H4 (cell line): ENCODE data around the genes RAB9B, H2BW1, PWWP3B and TSC22D3.

GRCh38 chrX:103828315-103829005, 3.6 kb downstream of the RAB9B start:
- RAMPAGE, long total RNA, result no peak

DNA sequence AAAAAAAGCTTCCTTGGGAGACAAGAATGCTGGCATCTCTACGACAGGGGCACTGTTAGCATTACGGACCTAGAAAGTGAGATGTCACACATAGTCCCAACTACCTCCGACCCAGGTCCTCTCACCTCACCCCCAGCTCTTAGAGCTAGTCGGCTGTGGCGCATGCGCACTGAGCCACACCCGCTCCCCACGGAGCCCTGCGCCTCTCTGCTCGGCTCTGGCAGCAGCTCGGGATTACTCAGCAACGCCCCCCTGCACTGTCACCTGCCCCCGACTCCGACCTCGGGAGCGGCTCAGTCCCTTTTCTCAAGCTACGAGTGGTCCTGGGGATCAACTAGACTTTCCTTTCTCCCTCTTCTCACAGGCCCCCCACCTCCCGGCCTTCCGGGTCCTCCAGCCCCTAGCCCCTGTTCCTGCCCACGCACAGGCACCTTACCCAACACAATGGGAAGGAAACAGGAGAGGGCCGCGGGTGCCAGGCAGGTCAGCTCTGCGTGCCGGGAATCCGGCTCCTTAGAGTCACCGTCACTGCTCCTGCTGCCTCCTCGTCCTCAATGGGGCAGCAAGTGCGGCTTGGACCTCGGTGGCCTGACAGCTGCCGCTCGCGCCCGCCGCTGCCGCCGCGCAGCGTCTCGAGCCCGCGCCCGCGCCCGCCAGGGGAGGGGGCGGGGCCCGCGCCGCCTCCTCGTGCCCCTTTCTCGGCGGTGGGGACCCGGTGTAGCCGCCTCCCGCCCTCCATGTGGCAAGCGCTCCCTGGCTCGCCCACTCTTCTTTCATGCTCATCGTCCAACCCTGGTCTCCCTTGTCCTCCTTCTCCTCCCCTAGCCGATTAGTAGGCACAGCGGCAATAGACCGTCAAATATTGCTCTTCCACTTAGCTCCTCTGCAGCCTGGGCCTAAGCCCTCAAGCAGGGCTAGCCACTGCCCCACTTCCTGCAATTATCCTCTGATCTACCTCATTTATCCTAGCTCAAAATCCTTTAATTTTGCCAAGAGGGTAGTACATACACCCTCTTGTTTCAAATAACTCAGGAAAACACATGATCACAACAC, at the start of gene RAB9B:
TSS of gene RAB9B (minus strand) at position 634 of the 1,053 bp plus-strand sequence.
- RAMPAGE, long total RNA, result no peak

DNA sequence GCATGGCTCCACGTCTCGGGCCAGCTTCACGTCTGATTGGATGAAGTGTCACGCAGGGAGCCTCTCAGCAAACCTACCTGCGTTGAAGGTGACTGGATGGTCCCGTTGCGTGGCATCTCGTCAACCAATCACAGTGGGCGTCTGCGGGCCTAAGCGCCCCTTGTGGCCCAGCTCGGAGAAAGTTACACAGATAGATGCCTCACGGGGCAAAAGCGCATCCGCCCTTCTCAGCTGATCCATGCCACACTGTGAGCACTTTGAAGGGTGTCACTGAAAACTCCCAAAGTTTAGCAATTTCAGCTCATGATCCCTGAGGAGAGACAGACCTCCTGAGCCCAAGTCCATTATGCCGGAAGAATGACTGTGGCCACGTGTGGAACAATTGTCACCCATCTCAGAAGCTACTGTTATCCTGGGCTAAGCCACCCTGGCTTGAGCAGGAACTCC, at the start of gene H2BW1:
TSS of gene H2BW1 (minus strand) at position 52 of the 447 bp plus-strand sequence.
- RAMPAGE, long total RNA, result no peak

- RAMPAGE, long total RNA, result no peak
These were observed 1.9 kb upstream of the ZCCHC18 start for GRCh38 chrX:104110197-104111023.

GRCh38 chrX:104662509-104663044, 96.6 kb downstream of the IL1RAPL2 start:
- RAMPAGE, long total RNA, result no peak

DNA sequence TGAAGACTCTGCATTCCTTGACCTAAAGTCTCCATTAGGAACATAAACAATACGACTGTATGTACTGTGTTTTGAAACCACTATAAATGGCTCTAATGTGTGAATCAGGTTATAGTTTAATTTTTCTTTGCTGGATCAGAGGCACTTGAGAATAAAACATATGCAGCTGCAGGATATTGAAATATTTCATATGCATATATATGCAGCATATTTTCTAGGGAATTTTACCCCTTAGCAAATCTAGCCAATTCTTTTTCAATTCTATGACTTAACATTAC, 187.6 kb downstream of the IL1RAPL2 start:
- RAMPAGE, long total RNA, result no peak

DNA sequence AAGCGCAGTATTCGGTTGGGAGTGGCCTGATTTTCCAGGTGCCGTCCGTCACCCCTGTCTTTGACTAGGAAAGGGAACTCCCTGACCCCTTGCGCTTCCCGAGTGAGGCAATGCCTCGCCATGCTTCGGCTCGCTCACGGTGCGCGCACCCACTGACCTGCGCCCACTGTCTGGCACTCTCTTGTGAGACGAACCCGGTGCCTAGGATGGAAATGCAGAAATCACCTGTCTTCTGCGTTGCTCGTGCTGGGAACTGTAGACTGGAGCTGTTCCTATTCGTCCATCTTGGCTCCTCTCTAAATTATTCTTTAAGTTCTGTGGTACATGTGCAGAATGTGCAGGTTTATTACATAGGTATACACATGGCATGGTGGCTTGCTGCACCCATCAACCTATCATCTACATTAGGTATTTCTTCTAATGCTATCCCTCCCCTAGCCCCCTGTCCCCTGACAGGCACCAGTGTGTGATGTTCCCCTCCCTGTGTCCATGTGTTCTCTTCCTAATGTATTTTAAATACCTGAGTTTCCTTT, 310.3 kb downstream of the TEX13A start:
- RAMPAGE, long total RNA, result no peak

GRCh38 chrX:106159553-106159946, 8.6 kb upstream of the PWWP3B start:
- RAMPAGE, long total RNA, result no peak

GRCh38 chrX:106168014-106168576, at the start of gene PWWP3B:
Gene PWWP3B, plus strand, starts transcription at chrX:106168305.
- RAMPAGE, long total RNA, result no peak

DNA sequence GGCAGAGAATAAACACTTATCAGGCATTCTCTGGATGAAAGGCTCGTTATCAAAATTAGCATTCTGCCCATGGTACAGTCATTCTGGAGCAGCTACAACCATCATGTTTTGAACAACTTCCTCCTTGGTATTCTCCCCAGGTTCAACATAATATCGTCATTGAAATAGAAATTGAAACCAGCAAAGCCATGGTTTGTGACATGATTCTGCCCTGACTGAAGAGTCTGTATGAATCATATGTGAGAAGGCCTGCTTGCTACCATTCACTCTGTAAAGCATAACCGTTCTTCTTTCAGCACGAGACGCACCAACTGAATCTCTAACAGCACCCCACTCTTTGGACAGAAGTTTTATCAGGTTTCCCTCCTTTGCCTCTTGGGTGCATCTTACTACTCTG, 127.5 kb upstream of the RADX start:
- RAMPAGE, long total RNA, result no peak

DNA sequence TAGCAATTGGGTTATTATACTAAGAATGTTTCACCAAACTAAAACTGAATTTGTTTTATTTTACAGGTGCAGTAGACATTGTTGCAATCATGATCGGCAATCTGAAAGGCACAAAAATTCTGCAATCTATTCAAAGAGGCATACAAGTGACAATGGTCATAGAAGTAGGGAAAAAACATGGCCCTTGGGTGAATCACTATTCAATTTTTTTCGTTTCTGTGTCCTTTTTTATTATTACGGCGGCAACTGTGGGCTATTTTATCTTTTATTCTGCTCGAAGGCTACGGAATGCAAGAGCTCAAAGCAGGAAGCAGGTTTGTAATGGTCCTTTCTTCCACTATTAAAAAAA, 29.7 kb upstream of the TBC1D8B start:
- RAMPAGE, long total RNA, result no peak

DNA sequence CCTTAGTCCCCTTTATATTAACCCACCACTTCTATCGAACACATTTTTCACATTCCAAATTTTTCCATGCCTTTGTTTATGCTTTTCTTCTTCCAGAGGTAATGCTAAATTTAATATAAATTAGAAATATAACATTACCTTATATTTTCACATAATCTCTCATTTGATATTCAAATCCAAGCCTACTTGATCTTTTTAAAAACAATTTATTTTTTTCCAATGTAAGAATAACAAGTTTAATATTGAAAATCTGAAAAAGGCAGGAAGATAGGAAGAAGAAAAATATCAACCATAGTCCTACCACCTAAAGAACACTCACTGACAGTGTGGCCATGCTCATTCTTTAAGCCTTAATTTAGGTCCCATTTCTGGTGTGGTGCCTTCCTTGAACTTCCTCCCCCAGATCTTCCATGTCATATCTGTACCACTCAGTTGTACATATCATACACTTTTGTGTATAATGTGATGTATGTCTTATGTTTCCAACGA, 20.4 kb downstream of the CLDN2 start:
- RAMPAGE, long total RNA, result no peak

GRCh38 chrX:106966346-106967037, 33.5 kb downstream of the MORC4 start:
- RAMPAGE, long total RNA, result no peak

- RAMPAGE, long total RNA, result no peak
These were observed 1.3 kb downstream of the FRMPD3 start for GRCh38 chrX:107450851-107451122.

GRCh38 chrX:107451123-107451510, 1.7 kb downstream of the FRMPD3 start:
- RAMPAGE, long total RNA, result no peak

GRCh38 chrX:107710347-107711682, 64.8 kb downstream of the TSC22D3 start:
- RAMPAGE, long total RNA, result no peak

DNA sequence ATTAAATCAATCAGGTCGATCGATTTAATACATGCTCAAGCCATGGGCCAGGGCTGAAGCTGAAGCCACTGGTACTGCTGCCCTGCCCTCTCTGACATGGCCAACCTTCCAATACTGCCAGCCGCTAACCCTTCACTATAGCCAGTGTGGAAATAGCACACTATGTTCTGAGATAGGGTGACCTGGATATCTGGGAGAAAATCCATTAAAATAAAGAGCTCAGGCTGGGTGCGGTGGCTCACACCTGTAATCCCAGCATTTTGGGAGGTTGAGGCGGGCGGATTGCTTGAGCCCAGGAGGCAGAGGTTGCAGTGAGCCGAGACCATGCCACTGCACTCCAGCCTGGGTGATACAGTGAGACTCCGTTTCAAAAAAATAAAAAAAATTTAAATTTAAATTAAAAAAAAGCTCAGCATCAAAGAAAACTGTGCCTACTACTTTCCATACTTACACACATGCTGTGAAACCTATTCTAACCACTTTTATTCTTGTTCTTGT, 31.4 kb downstream of the TSC22D3 start:
- RAMPAGE, long total RNA, result no peak

DNA sequence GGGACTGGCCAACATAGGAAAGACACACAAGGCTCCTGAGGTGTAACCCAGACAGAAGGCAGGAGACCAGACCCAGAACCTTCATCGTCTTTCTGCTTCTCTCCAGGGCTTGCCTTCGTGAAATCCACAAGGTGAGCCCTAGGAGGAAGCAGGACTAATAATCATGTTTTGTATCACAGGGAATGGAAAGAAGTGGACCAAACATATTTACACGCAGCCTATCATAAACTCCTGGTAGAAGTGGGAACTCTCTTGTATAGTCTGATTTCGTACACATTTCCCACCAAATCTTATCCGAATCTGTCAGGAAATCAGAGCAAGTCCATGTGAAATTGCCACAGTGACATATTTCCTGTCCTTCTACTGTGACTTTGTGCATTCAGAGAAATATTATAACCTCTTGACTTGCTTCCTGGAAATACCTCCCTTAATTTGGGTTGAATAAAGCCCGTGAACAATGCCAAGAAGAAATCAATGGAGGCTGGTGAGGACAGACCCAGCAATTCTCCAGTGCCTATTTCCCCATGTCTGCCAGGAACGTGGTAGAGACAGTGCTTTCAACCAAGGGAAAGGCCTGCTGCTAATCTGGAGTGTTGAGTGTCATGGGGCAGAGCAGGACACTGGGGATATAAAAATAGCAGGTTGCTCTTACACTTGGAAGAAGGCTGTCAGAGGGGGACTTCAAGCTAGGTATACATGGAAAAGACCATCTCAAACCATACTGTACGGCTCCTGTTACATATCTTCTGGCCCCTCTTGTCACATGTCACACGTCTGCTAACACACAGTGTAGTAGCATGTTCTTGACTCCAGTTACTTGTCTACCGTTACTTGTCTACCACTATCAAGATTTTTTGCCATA, 20.0 kb downstream of the TSC22D3 start:
- RAMPAGE, long total RNA, result no peak

DNA sequence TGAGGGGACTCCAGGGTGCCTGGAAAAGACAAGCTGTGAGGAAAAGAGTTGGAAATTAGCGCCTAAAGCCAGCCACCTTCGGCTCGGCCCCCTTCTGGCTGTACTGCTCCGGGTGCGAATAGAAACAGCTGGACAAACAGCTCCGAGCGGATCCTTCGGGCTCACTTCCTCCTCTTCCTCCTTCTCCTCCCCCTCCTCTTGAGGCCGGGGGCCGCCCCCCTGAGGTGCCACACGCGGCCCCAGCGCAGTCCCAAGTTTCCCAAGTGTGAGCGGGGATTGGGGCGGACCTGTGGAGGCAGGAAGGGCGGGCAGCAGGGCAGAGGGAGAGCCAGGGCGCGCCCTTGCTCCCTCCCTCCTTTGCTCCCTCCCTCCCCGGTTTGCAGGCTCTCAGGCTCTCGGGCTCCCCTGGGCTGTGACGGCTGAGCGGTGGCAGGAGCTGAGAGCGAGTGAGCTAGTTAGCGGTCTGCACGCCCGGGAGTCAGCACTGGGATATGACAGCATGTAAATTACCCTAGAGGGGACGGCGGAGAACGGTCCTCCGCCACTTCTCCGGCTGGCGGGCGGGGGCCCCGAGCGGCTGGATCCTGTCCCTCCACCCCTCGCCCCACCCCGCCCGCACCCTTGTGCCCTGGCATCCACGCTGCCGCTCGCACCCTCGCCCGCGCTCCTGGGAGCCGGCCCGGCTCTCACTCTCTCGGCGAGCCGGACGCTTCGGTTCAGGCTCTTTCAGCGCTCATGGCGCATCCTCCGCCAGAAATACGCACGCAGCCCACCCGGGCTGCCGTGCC, at the start of gene TSC22D3:
TSS of gene TSC22D3 (minus strand) at position 295 of the 788 bp plus-strand sequence.
- RAMPAGE, long total RNA, result no peak

GRCh38 chrX:109688184-109689134, 44.6 kb downstream of the ACSL4 start:
- RAMPAGE, long total RNA, result no peak